GM23248 (cell line): ENCODE measurements around a stretch of chr7.

GRCh38 chr7:75546676-75547285, 54.7 kb downstream of the SPDYE5 start:
- RAMPAGE, long total RNA, result no peak

GRCh38 chr7:75565162-75565502, 73.0 kb downstream of the SPDYE5 start:
- RAMPAGE, long total RNA, result no peak

DNA sequence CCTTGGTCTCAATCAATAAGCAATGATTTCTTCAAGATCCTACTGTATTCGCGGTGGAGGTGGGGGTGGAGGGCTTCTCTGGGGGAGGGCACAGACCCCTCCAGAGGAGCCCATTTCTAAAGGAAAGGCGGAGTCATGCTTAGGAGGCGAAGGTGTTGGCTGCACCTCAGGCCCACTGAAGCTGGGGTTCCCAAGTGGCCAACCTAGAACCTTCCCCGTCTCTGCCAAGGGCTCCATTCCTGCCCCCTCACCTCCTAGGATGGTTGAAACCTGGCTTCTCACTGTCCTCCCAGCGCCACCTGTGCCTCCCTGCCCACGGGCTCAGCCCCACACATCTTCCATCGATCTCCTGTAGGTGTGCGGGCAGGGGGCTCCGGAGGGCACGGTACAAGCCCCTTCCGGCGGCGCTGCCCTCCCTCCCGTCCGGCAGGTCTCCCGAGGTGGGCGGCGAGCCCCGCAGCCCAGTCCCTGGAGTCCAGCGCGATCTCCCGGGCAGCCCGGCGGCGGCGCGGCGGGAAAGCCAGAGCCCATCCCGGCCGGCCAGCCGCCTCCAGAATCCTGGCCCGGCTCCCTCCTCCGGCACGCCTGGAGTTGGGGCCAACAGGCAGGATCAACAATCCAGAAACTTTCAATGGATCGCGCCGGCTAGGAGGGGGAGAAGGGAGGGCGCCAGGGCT, 100.3 kb downstream of the HIP1 start:
- RAMPAGE, long total RNA, result no peak

- RAMPAGE, long total RNA, result no peak
These were observed 4.3 kb downstream of the HIP1 start for GRCh38 chr7:75734329-75734977.

- RAMPAGE, long total RNA, result no peak
These were observed 283 bp downstream of the HIP1 start for GRCh38 chr7:75738525-75738790.

DNA sequence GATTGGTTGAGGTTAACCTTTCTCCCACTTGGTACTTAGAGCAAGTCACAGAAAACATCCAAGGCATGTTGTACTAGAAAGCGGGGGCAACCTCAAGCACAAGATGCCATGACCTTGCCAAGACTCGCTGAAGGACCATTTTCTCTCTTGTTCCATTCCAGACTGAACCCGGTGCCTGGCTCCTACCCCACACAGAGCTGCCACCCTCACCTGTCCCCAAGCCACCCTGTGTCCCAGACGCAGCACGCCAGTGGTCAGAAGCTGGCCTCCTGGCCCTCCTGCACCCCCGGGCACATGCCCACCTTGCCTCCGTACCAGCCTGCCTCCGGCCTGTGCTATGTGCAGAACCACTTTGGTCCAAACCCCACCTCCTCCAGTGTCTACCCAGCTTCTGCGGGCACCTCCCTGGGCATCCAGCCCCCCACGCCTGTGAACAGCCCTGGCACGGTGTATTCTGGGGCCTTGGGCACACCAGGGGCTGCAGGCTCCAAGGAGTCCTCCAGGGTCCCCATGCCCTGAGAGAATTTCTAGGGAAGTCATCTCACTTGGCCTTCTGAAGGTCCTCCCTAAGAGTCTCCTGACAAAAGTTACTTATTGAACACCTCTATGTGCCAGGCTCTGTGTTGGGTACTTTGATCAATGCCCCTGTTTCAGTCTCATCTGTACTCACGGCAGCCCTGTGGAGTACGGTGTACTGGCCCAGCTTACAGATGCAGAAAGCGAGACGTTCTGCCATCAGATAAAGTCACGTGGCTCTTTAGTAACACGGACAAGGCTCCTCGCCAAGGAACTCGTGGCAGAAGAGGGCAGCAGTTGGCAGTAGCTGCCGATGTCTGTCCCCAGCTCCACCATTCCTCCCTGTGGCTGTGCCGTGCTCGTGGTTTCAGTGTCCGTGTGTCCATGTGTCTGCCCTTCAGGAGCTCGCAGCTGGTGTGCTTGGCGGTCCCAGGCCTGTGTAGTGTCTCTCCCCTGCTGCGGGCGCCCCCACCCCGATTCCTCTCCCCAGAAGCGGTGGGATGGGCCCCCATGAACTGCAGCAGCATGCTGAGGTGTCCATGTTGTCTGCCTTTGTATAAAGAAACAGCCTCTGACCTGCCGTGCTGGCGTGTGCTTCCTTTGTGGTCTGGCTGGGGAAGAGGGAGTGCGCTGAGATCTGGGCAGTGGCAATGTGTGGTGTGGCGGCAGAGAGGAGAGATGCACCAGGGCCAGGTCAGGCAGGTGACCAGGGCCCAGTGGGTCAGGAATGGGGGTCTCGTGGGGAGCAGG, 9.4 kb downstream of the RHBDD2 start:
- RAMPAGE, long total RNA, result no peak

DNA sequence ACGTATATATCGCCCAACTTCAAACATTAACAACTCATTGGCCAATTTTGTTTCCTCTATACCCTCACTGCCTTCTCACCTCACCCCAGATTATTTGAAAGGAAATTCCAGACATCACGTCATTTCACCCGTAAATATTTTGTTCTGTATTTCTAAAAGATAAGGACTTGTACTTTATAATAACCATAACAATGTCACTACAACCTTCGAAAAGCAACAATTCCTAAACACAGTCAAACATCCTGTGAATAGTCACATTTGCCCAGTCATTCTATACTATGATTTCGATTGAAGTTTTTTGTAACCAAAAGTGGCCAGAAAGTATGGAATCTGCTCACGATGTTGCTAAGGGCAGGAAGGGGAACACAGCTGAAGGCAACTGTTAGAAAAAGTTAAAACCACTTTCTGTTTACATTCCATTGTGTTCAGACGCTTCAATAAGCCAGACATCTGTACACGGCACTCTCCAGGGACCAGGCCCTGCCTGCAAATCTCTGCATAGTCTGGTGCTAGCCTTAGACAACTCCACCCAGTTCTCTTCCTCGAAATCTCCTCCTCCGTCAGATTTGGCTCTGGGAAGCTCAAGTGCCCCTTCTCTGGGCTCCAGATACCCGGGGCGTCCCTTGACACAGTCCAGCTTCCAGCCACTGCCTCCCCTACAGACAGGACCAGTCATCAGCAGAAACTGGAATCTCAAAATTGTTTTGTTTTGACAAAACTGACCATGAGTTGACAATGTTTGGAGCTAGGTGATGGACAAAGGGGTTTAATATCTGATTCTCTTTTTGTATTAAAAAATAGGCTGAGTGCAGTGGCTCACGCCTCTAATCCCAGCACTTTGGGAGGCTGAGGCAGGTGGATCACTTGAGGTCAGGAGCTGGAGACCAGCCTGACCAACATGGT, 17.1 kb upstream of the TMEM120A start:
- RAMPAGE, long total RNA, result no peak

- RAMPAGE, long total RNA, result no peak
These were observed 61.0 kb downstream of the MDH2 start for GRCh38 chr7:76108879-76109344.

- RAMPAGE, long total RNA, result no peak
These were observed 797 bp downstream of the SRRM3 start for GRCh38 chr7:76202456-76202929.

- RAMPAGE, long total RNA, result no peak
These were observed 41.8 kb upstream of the HSPB1 start for GRCh38 chr7:76260539-76261137.

GRCh38 chr7:76282429-76283190, 19.9 kb upstream of the HSPB1 start:
- RAMPAGE, long total RNA, result no peak

- RAMPAGE, long total RNA, result no peak
These were observed 26.8 kb downstream of the HSPB1 start for GRCh38 chr7:76329214-76329663.

GRCh38 chr7:76364053-76364429, 5.2 kb upstream of the YWHAG start:
- RAMPAGE, long total RNA, result no peak

- RAMPAGE, long total RNA, result no peak
These were observed 12.0 kb downstream of the SSC4D start for GRCh38 chr7:76397046-76398298.

- RAMPAGE, long total RNA, result no peak
These were observed 1.7 kb downstream of the UPK3B start for GRCh38 chr7:76512133-76512442.

DNA sequence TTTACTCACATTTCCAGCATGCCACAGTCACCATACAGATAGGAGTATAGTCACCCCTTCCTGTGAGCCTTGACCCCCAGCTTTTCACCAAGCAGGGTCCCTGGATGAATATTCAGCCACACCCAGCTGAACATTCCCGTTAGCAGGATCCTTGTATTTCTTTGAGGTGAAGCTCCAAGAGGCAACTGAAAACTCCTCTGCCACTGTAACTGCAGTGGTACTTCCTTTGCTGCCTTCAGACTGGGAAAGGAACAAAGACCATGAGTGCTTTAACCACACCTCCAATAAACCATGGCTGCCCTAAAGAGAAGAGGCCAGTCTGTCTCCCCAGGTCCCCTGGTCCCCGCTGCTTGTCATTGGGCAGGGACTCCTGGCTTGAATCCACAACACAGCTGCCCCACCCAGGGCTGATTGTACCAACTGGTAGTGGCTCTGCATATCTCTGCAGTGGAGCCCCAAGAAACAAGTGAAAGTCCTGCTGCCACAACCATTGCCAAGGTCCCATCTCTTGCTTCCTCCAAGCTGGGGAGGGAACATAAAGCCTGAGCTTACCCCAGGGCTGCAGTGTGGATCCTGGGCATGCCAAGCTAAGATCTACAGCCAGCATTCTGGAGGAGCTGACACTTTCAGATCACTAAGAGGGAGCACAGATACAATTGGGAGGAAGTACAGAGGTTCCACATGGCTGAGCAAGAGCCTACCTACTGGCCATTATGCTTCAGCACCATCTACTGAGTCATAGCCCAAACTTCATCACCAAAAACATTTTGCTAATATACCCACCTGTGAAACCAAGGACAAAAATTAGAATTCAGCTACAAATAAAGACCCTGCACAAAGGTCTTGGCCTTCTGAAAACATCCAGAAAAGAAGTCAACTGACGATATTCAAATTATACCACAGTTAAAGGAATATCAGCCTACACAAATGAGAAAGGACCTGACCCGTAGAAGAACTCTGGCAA, 35.4 kb downstream of the POMZP3 start:
- RAMPAGE, long total RNA, result no peak

GRCh38 chr7:76623660-76624260, 3.3 kb downstream of the POMZP3 start:
- RAMPAGE, long total RNA, result no peak

- RAMPAGE, long total RNA, result no peak
These were observed 26.2 kb downstream of the SPDYE17 start for GRCh38 chr7:77006011-77006409.

GRCh38 chr7:77196504-77197178, 3.0 kb downstream of the FGL2 start:
- RAMPAGE, long total RNA, result no peak

- RAMPAGE, long total RNA, result no peak
These were observed 67.6 kb downstream of the GSAP start for GRCh38 chr7:77348466-77348946.